UCH-1 (cell line): ENCODE measurements around a stretch of chr14.

GRCh38 chr14:95288941-95289418, 30.7 kb downstream of the CLMN start:
- RRBS = no CpG with 5 or more reads among the region's 4 CpGs

DNA sequence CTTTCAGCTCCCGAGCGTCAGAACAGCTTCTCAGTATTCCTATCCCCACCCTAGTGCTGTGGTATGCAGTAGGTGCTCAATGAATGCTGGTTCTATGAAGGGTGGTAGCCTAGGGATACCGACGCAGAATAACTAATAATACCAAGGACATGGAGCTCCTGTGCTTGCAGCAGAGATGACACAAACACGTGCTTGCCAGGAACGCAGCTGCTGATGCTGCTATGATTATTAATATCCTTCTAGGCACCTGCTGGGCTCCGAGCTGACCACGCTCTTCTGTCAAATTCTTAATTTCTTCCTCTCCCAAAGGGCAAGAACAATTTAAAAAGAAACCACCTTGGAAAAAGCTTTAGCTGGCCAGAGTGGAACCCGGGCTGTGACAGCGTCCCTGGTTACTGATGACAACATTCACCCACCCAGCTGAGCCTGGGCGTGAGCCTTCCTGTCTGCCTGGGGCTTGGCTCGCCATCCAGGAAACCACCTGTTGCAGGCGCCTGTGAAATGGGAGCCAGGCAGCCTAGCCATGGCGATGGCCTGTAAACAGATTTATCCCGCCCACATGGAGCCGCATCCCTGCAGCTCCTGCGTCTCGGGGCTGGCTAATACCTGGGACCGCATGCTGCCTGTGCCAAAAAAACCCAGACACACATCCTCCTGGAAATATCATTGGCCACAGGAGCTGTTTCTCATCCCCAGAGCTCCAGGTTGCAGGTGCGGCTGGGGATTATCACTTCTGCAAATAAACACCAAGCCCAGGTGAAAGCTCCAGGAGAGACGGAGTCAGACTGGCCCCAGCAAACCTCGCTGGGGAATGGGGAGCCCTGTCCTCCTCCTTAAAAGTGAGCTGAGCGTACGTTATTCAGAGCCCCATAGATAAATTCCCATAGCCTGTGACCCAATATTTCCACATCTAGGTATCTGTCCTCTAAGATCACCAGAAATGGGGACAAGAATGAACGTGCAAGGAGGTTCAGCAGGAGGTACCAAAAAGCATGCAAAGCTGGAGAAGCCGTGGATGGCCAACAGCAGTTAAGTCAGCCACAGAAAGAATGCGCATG, 28.6 kb downstream of the CLMN start:
- RRBS = no CpG with 5 or more reads among the region's 27 CpGs

GRCh38 chr14:95339155-95340046, 19.7 kb upstream of the CLMN start:
- RRBS = no CpG with 5 or more reads among the region's 11 CpGs

GRCh38 chr14:95497549-95497748, 19.0 kb downstream of the SYNE3 start:
- RRBS = no CpG with 5 or more reads among the region's 5 CpGs

DNA sequence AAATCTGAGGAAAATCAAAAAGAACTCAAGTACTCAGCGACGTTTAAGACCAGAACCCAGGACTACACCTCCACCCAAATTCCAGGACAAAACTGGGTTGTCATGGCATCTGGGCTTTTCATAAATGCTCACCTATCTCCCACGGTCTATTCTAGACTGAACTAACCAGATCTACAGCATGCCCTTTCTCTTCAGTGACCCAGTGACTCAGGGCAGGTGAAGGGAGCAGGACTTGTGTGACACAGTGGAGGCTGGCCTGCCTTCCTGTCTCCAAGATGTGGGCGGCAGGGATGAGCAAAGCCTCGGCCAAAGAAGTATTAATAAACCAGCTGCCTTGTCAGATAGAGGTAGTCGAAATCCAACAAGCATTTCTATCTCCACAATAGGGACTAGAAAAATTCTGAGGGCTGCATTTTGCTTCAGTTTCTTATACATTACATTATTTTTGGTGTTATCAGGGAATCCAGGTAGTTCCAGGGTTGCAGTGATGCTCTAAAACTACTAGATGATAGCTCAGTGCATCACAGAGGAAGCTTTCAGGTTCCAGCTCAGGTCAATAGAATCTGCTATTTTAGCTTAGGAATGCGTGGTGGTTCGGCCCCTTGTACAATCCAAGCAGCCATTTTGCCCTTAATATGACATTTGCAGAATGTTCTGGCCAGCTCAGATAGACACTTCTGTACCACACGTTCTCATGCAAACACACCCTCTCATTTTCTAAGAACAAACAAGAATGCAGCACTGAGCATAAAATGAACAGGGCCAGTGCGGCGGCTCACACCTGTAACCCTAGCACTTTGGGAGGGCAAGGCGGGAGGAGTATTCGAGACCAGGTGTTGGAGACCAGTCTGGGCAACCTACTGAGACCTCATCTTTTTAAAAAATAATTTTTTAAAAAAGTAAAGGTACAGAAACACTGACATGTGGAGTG, 4.1 kb upstream of the GLRX5 start:
- RRBS = no CpG with 5 or more reads among the region's 13 CpGs

DNA sequence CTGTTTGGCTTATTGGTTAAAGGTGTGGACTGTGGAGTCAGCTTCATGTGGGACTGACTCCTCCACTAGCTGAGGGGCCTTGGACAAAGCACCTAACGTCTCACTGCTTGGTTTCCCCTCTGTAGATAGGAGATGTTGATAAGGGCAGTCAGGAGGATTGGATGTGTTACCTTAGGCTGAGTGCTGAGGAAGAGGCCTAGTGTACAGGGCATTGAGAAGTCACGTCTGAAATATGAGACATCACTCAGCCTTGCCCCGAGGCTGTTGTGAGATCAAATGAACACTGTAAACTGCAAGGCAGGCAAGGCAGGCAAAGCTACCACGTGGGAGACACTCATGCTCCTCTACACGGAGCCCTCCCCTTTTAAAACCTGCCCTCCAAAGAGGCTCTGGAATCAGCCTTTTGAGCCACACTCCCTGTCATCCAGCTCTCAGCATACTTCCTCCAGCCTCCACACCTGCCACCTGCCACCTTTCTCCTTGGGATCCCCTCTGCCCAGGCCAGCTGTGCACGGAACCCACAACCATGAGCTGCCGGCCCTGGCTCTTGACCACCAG, 27.3 kb upstream of the TCL1A start:
- RRBS = no CpG with 5 or more reads among the region's 7 CpGs

DNA sequence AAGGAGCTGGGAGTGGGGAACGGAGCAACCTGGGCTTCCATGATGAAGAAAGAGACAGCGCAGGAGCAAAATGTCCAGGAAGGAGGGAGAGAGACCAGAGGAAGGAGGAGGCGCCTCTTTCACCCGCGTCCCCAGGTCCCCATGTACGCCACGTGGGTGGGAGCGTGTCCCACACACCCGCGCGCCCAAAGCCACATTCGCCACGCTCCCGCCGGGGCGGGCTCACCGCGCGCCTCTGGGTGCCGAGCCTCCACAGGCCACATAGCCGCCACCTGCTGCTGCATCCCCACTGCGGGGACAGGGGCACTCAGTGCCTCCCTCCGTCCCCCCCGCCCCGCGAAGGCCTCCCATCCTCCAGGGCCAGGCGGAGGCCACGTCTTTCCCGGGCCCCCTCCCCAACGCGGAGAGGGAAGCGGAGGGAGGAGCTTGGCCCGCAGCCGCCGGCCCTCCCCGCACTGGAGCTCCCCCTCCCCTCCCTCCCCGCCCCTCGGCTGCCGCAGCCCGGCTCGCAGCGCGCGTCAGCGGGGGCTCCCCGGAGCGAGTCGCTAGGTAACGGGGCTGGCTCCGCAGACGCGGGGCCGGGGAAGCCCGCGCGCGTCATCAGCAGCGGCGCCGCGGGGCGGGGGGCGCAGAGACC, 162.0 kb upstream of the TCL1A start:
- RRBS = 4% methylated on average over 29 of the region's 63 CpGs

- RRBS = no CpG with 5 or more reads among the region's 11 CpGs
These were observed 61.0 kb downstream of the C14orf132 start for GRCh38 chr14:96100133-96100533.

GRCh38 chr14:96117047-96117653, 78.0 kb downstream of the C14orf132 start:
- RRBS = no CpG with 5 or more reads among the region's 3 CpGs

DNA sequence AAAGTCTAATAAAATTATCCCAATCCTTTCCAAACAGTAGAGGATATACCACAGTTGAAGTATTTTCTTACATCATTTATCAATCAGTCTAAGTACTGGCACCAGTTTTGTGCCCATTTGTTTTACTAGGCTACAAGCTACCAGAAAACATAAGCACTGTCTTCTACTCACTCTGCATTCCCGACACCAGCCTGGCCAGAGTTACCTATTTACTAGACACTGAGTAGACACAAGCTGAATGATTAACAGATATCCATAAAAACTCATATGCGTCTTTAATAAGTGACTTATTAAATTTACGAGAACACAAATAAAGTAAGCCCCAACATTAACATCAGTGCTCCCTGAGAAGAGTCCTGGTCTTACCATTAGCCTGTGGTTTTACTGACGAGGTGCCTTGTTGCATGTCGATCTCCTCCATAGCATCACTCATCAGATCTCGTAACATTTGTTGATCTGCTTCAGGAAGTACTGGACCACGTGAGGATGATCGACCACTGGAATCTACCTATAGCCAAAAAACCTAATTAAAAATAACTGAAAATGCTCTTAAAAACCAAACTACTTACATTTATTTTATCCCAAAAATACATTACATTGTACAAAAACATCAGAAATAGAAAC, 53.2 kb downstream of the BDKRB1 start:
- RRBS = no CpG with 5 or more reads among the region's 8 CpGs

- RRBS = no CpG with 5 or more reads among the region's 3 CpGs
These were observed 5.7 kb downstream of the ATG2B start for GRCh38 chr14:96357312-96357890.

- RRBS = 10% methylated on average over 13 of the region's 33 CpGs
These were observed 32.1 kb downstream of the AK7 start for GRCh38 chr14:96423888-96424503.

DNA sequence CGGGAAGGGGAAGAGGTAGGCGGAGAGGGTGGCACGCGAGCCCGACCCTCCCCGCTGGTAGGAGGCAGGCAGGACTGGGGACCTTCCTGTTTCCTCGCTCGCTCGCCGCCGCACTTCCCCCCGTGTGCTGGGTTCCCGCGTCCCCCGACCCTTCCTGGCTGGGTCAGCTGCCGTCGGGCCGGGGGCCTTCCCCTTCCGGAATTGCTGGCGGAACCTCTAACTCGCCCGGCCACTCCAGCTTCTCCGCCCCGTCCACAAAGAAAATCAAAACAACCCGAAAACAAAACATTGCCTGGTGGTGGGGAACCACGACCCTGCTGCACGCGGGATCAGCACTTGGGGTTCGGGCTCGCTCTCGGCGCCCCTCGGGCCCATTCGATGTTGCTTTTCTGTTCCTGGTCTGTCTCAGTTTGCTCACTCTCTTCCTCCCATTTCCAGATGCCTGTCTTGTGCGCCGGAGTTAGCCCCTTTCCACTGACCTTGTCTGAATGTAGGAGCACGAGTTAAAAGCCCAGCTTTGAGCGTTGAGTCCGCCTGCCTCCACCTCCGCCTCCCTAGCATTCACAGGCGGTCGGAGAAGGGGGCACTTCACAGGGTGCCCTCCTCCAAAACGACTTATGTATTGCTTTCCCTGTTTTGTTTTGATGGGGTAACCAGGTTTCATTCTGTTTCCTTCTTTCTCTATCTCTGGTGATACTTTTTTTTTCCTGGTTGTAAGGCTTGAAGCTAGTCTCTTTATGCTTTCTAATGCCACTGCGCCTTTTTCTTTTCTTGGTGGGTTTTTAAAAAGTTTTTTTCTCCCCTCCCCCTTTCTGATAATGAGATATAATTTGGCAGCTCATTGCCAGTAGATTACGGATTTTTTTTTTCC, 710 bp downstream of the PAPOLA start:
- RRBS = no CpG with 5 or more reads among the region's 45 CpGs

GRCh38 chr14:97025578-97026373, 228.6 kb downstream of the VRK1 start:
- RRBS = no CpG with 5 or more reads among the region's 25 CpGs

GRCh38 chr14:97771460-97772207, 974.5 kb downstream of the VRK1 start:
- RRBS = no CpG with 5 or more reads among the region's 8 CpGs

DNA sequence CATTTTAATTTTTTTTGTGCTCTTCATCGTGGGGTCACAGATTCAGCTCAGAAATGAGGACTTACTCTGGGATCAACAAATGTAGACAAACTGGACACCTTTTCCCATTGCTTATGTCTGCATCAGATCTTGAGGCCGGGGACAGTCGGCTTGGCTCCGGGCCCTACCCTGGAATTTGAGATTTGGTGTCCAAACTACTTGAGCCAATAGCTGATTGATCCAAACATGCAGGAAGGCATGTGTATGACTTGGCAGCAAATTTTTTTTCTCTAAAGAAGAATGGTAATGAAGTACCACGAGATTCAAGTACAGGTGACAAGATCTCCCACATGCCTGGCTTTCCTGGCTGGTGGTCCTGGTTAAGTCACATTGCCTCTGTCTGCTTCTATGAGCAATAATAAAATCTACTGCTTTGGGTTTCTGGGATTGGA, 1068.7 kb downstream of the VRK1 start:
- RRBS = no CpG with 5 or more reads among the region's 5 CpGs

DNA sequence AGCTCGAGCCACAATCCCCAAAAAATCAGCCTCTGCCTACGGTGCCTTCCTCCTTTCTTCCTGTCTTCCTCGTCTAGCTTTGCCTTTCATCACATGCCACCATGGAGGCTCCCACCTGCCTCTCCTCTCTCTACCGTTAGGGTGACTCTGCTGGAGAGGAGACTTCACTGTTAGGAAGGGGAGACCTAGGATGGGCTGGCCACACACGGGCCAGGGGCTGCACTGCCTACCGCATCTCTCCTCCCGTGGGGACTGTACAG, 1104.8 kb downstream of the BCL11B start:
- RRBS = no CpG with 5 or more reads among the region's 7 CpGs

GRCh38 chr14:98187361-98187560, 1084.7 kb downstream of the BCL11B start:
- RRBS = no CpG with 5 or more reads among the region's 1 CpG

DNA sequence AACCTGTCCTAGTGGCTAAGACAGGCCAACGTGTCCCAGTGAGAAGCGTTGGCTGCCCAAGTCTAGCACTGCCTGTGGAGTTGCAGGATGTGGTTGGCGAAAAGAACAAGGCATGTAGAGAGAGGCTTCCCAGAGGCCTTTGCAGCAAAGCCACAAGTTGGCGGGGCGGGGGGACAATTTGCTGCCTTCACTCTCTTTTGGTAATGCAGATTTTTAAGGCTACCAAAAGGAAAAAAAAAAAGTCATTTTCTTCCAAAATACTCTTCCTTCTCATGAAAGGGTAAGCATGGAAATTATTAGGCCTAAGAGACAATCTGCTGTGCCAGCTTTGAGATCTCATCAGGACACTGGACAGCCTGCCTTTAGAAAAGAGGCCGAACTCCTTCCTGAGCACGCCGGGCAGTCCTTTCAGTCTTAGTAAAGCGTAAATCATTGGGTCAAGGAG, 339.9 kb downstream of the BCL11B start:
- RRBS = no CpG with 5 or more reads among the region's 9 CpGs

DNA sequence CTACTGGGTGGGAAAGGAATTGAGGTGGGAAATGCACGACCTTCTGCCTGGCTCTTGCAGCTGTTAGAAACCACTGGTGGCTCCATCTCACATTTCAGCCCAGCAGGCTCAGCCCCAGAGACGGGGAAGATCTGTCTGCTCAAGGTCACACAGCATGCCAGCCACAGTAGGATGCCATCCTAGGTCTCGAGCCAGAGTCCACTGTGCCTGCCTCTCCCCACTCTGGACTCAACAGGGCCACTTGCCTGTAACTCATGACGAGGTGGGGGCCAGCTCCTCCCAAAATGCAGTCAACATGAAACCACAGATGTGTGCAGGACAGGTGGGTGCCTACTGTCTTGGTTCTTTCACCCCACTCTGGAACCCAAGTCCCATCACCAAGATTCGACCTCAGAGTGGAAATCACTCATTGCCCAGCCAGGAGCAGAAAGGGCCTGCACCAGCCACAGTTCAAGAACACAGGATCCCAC, 23.2 kb downstream of the BCL11B start:
- RRBS = no CpG with 5 or more reads among the region's 5 CpGs